ENCODE data around the gene TCF21.

DNA sequence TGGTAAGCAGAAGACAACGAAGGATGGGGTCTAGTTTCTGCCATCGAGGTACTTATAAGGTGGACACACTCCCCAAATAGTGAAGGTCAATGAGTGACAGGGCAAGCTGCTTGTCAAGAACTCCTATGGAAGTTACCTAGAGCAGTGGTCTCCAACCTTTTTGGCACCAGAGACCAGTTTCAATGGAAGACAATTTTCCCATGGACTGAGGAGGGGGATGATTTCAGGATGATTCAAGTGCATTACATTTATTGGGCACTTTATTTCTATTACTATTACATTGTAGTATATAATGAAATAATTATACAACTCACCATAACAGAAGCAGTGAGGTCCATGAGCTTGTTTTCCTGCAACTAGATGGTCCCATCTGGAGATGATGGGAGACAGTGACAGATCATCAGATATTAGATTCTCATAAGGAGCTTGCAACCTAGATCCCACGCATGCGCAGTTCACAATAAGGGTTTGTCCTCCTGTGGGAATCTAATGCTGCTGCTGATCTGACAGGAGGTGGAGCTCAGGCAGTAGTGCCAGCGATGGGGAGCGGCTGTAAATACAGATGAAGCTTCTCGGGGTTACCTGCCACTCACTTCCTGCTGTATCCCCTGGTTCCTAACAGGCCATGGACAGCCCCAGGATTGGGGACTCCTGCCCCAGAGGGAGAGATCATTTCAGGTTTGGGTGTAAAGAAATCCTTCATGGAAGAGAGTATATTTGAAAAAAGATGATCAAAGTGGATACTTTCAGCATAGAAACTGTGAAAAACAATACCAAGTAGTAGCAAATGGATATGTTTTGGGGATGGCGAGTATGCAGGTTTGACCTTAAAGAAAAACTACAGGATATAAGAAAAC, 139.5 kb upstream of the TCF21 start:
- PRO-cap, result no peak

GRCh38 chr6:133888681-133889623, at the start of gene TCF21:
TCF21 (plus strand) TSS chr6:133889113.
- PRO-cap, result unidirectional peak, plus-strand start at chr6:133889113

DNA sequence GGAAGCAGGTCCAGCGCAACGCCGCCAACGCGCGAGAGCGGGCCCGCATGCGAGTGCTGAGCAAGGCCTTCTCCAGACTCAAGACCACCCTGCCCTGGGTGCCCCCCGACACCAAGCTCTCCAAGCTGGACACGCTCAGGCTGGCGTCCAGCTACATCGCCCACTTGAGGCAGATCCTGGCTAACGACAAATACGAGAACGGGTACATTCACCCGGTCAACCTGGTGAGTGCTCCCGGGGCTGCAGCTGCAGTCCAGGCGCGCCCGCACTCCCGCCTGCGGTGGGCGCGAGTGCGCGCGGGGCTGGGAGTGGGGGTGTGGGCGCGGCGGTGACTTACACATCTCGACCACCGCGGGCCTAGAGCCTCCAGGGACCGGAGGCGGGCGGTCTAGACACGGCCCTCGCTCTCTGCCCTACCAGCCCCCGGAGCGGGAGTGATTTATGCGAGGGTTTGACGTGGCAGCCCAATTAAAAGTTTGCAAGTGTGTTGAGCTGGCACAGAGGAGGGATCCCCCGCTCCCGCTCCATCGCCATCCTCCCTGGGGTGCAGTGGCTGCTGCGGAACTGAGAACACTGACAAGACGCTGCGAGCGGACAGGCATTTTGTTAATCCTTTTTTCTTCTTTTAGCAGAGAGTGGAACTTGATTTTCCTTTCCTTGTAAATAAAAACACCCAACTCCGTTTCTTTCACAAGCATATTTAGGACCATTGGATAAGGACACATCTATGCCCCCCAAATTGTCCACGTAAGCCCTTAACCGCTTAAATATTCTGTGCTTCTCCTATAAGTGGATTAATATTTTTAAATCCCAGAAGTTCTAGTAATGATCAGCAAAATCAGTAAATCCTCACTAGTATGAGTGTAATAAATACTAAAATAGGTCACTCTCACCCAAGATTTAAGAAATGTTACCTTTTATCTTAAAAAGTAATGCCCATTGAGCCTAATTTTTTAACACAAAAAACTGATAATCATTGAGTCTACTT, 1.0 kb downstream of the TCF21 start:
- PRO-cap, result no peak

DNA sequence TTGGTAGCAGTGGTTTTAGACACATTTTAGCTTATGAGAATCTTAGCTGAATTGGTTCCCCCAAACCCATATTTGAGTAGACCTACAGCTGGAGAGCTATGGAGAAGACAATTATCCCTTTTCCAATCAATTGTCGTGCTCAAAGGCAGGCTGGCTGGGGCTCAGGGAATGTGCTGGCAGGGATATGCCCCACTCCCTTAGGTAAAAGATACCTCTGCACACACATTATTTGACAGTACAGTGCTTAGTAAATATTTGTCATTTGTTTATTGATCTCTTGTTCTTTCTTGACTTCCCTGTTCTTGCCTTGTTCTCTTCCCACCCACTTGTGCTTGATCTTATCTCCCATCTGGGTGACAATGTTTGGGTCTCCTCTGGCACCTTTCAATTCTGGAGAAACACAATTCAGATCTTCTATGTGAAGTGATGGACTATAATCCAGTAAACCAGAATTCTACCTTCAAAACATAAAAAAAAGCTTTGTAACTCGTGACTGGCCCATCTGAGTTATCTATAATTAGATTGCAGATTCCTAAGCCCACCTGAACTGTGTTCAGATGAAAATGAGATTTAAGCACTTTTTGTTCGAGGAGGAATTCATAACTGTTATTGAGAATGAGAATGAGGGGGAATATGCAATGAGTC, 114.4 kb upstream of the SLC2A12 start:
- PRO-cap, result no peak

GRCh38 chr6:134177998-134179133, 125.9 kb upstream of the SLC2A12 start:
- PRO-cap, result unidirectional peak, minus-strand start at chr6:134178155; unidirectional peak, minus-strand start at chr6:134178232; unidirectional peak, minus-strand start at chr6:134178372; bidirectional peak, plus-strand start at chr6:134178778, minus-strand start at chr6:134178513

GRCh38 chr6:134267689-134268357, 50.1 kb downstream of the SGK1 start:
- PRO-cap, result no peak

GRCh38 chr6:134346466-134346821, 28.5 kb upstream of the SGK1 start:
- PRO-cap, result no peak

DNA sequence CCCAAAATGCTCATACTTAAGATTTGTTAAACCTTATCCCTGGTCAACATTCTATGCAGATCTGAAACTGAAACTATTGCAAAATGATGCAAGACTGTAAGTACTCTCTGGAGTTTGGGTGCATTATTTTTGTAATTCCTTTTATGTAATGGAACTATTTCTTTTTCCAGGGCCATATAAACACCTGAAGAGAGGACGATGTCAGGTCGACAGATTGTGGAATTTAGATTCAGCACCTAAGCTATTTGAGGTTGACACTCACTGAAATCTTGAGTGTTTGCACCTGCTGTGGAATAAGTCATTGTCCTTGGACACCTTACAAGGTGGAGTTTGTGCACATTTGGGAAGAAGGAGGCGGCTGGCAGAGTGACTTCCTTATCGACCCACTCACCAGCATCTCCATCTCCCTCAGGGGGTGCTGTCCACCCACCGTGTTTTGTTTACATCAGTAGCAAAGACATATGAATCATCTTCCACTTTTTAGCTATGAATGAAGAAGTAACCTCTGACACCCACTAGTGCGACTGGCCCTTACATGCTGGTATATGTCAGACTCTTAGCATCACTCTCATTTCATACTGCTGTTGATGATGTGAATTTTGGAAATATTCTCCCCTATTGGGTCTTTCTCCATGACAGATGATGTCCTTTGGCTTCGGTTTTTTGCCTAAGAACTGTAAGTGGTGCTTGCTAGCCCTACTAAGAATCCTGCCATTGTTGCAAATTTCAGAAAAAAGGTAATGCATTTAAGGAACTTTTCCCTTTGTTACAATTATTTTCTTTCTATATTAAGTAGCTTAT, 119.4 kb upstream of the SGK1 start:
- PRO-cap, result no peak

GRCh38 chr6:134460841-134461369, 143.0 kb upstream of the SGK1 start:
- PRO-cap, result no peak

DNA sequence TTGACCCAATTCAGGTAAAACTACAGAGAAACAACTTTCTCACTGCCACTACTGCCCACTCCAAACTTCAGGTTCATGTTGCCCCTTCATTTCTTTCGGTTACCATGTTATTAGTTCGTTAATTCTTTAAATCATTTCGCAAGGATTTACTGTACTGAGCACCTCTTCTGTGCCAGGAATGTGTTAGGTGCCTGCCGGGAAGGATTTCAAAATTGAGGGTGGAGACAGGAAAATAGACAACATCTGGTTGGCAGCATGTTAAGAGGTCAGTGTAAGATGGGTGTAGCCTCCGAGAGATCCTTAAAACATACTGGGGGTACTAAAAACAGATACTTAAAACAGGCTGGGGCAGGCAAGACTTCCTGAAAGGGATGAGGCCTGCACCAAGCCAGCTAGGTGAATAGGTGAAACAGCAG, 177.9 kb upstream of the SGK1 start:
- PRO-cap, result no peak

GRCh38 chr6:134519352-134519987, 201.6 kb upstream of the SGK1 start:
- PRO-cap, result no peak

- PRO-cap, result no peak
Observed at GRCh38 chr6:134523190-134523930, 205.4 kb upstream of the SGK1 start.

DNA sequence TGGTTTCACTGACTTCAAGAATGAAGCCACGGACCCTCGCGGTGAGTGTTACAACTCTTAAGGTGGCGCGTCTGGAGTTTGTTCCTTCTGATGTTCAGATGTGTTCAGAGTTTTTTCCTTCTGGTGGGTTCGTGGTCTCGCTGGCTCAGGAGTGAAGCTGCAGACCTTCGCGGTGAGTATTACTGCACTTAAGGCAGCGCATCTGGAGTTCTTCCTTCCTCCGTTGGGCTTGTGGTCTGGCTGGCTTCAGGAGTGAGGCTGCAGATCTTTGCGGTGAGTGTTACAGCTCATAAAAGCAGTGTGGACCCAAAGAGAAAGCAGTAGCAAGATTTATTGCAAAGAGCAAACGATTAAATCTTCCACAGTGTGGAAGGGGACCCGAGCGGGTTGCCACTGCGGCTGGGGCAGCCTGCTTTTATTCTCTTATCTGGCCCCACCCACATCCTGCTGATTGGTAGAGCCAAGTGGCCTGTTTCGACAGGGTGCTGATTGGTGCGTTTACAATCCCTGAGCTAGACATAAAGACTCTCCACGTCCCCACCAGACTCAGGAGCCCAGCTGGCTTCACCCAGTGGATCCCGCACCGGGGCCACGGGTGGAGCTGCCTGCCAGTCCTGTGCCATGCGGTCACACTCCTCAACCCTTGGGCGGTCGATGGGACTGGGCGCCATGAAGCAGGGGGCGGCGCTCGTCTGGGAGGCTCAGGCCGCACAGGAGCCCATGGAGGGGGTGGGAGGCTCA, 315.2 kb upstream of the SGK1 start:
- PRO-cap, result no peak

GRCh38 chr6:134870651-134870992, 79.3 kb downstream of the ALDH8A1 start:
- PRO-cap, result unidirectional peak, minus-strand start at chr6:134870755

DNA sequence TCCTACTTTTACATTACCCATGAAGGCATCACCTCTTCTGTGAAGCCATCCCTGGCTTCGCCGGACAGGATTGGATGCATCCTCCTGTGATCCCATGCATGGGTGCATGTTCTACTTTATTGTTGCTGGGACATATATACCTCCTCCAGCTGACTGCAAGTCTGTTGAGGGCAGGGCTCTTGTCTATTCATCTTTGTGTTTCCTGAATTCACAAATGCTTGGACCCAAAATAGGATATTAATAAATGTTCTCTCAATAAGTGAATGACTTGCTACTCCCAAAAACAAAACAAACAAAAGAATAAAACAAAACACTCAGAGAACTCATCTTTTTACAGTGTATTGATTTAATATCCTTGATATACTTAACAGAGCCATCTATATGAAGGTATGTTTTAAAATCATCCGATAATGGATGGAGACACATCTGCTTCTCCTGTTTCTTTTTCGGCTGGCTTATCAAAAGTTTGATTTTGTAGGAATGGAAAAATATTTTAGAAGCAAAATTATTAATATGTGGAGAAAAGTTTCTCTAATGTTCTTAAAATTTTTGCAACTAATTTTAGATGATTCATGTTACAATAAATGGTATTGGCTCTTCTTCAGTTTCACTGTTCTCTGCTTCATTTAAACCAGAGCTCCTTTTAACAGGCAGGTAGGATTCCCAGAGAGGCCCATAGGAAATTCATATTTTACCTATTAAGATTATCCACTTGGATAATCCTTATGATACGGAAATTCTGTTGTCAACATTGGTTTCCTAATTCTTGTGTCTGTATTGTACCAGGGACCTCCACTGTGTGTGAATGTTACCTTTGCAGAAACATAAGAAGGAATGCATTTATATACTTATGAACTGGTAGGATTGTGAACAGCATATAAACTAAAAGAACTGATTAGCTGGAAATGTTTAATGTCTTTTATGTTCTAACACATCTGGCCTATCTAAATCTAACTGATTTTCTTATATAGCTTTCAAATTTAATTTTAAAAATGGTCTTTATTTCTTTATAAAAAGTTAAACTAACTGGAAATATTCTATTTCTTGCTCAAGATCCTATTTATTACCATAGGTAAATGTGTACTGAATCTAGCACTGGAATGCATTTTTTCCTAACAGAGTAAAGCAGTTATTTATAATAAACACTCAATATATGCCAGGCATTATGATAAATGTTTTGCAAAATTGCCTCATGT, 5.6 kb downstream of the MYB start:
- PRO-cap, result no peak

GRCh38 chr6:135286846-135287313, 105.8 kb downstream of the MYB start:
- PRO-cap, result no peak

GRCh38 chr6:135398659-135399356, 98.7 kb downstream of the AHI1 start:
- PRO-cap, result no peak

DNA sequence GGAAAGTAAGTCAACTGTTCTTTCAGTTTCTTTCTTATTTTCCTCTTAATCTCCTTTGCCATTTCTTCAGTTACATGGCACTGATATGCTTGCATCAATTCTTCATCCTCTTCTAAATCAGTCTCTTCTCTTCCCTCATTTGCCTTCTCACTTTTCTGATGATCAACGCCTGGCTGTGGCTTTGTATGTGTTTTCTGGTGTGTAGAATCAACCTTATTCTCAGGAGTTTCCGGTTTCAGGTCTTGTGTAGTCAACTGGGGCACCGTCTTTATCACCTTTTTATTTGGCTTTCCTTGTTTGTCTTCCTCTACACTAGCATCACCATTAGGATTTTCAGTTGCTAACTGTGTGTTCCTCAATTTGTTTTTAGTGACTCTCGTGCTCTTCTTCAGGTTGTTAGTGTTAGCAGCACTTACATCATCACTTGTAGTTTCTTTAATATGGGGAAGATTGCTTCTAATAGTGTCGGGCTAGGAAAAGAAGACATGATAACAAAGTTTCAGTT, 31.6 kb downstream of the AHI1 start:
- PRO-cap, result no peak

- PRO-cap, result no peak
Observed at GRCh38 chr6:135904614-135905186, 53.2 kb downstream of the PDE7B start.

- PRO-cap, result no peak
Observed at GRCh38 chr6:136038953-136039502, 187.5 kb downstream of the PDE7B start.

Measured in Metastatic Pancreatic Carcinoma in the Ovary (tissue), 1 donor.